ENCODE data around the gene PREX1.

DNA sequence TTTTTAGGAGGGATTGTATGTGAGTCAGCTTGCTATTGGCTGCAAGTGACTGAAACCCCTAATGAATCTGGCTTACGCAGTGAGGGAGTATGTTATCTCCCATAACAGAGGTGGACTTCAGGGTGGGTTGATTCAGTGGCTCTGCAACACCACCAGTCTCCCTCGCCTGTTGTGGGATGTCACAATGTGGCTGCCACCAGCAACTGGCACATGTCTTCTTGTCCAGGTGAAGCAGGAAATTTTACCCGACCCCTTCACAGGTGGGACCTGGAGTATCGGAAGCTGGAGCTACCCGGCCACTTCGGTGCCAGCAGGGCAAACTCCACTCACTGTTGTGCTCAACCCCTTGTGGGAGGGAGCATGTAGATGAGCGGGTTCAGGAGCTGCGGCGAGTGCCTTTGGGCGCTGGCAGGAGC, 20.5 kb upstream of the SULF2 start:
- RRBS = no CpG with 5 or more reads among the region's 10 CpGs

DNA sequence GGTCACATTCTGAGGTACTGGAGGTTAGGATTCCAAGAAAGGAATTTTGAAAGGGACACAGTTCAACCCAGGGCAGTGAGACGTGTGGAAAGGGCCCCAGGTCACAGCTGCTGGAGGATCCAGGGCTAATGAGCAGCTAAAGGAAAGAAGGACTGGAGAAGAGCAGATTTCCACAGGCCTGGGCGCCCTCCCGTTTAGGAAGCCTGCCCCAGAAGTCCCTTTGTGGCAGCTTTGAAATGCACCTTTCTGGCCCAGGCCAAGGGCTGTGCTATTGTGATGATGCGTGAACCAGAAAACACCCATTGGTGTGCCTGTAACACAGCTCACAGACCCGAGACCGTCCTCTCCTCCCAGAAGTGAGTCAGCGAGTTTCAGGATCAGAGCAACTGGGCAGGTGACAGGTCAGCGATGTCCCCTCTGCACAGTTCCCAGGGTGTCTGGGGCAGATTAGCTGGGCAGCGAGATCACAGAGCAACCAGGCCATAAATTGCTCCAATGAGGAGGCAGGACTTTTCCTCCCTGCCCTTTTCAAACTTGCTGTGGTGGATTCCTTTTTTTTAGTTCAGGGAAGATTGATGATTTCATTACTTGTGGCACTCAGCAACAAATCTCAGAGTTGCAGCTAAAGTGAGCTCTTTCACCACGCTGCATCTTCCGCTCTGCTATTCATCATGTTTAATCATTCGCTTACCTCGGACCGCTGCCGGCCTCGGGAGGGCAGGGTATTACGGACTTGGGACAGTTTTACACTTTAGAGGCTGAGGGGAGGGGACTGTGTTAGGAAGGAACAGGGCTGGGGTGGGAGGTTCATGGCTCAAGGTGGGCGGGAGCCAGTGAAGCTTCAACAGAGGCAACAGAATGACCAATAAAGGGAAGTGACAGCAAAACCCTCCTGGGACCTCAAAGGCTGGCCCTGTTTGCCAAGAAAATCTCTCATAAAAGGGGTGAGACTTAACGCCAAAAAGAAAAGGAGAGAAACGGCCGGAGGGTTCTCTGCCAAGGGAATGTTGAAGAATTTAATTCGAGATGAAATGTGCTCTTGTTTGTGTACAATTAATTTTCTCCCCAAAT, 72.1 kb upstream of the SULF2 start:
- RRBS = no CpG with 5 or more reads among the region's 22 CpGs

DNA sequence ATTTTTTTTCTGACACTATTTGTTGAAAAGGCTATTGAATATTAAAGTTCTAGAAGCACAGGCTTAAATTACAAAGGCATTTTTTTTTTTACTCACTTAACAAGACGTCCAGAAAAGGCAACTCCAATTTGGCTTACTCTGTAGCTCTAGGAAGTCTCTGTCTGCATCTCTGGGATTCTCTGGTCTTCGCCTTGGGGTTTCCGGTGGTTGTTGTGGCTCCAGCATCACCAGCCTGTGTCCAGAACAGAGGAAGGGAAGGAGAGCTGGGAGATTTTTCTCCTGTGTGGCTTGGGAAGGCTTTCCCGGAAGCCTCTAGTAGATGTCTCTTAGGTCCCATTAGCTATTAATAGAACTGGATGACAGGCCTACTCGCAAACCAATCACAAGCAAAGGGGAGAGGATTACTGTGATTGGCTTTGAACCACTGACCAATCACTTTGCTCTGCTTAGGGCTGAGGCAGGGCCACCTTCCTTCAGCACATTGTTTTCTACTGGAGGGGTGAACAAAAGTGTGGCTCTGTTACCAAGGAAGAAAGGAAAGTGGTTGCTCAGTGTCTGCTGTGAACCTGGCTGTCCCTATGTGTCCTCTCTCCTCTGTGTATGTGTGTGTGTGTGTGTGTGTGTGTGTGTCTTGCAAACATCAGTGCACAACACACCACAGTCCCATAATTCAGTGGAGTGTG, 203.4 kb upstream of the SULF2 start:
- RRBS = no CpG with 5 or more reads among the region's 5 CpGs

DNA sequence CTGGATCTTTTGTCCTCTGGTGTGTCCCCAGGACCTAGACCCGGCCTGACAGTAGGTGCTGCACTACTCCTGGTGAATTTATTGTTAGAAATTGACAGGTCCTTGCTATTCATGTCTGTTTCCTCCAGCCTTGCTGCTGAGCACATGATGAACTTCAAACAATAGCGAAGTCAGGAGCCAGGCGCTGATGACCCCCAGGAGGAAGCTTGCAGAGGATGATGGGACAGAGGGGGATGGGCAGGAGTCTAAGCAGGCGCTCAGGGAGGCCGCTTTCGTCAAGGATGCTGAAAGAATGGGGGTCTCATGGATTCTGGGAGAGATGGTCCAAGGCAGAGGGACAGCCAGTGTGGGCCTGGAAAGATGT, 234.8 kb upstream of the SULF2 start:
- RRBS = no CpG with 5 or more reads among the region's 6 CpGs

- RRBS = no CpG with 5 or more reads among the region's 8 CpGs
Measured at GRCh38 chr20:48463886-48464442, 363.8 kb downstream of the PREX1 start.

DNA sequence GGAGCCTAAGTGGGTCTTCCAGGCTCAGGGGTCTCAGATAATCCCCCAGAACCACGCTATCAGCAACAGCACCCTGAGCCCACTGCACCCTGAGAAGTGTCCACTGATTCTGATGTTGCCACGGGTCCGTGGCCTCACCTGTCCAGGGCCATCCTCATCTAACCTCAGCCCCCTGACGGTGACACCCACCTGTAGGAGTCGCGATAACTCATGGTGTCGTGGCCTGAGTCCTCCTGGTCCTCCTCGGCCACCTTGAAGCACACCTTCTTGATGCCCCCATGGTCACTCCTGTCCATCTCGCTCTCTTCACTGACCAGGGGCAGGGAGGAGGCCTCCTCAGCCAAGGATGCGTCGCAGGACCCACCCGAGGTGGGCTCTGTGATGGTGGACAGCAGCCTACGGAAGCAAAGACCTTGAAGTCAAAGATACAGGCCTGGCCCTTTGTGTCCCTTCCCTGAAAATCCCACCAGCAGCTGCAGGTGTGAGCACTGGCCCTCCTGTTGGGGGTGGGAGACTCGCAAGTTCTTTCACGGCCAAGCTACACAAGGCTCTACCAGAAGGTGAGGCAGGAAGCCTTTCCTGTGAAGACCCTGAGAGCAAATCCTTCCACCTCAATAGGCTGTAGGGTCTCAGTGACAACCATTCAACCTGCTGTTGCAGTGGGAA, 182.0 kb downstream of the PREX1 start:
- RRBS = no CpG with 5 or more reads among the region's 15 CpGs

DNA sequence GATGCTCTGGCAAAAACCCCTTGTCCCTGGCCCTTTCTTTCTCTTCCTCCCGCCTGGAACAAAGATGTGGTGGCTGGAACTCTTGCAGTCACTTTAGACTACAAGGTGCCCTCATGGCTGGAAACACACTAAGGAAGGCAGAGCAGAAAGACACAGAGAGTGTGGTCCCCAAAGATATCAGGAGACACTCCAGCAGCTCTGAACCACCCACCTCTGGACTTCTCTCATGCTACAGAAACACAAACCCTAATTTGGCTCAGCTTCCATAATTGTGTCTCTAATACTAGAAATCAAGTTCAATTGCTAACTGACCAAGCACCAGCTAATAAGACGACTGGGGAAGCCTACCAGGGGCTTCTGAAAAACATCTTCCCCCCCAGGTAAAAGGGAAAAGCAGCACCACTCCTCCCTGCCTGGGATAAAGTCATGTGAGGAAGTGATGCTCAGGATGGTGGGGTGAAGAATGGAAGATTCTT, 160.7 kb downstream of the PREX1 start:
- RRBS = no CpG with 5 or more reads among the region's 2 CpGs

DNA sequence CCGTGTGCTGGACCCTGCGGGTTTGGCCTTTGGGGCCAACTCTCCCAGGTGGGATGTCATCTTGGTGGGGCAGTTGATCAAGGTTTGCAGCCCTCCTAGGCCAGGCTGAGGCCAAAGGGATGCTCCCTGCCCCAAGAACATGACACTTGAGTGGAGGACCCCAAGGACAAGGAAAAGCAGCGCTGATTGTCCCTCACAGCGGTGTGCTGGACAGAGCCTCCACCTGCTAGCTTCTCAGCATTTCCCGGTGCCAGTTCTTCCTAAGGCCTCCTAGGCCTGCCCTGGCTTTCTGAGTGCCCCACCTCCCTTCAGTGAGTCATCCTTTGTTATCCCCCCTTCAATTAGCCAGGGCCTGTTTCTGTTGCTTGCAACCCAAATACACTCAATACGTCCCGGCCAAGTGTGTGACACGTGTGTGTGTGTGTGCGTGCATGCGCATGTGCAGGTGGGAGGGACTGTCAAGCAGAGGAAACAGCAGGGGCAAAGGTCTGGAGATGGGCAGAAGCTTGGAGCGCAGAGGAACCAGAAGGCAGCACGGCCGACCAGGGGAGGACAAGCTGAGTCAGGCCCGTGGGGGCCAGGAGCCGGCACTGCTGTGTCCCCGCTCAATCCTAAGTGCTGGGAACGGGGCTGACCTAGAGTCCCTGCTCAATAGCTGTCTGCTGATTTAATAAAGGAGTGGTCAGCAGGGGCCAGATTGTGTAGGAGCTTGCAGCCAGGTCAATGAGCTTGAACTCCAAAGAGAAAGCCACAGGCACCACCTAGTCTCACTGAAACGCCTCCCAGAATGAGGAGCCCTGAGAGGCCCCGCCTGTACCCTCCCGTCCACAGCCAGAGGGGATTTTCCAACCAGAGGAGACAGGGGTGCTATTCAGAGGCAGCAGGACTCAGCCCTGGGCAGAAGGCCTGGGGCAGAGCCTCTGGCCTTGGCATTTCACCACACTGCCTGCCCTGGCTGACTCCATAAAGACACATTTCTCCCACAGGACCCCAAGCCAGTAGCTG, 159.8 kb downstream of the PREX1 start:
- RRBS = no CpG with 5 or more reads among the region's 20 CpGs

GRCh38 chr20:48668915-48669230, 158.9 kb downstream of the PREX1 start:
- RRBS = no CpG with 5 or more reads among the region's 6 CpGs

GRCh38 chr20:48739347-48740017, 88.3 kb downstream of the PREX1 start:
- RRBS = no CpG with 5 or more reads among the region's 6 CpGs

DNA sequence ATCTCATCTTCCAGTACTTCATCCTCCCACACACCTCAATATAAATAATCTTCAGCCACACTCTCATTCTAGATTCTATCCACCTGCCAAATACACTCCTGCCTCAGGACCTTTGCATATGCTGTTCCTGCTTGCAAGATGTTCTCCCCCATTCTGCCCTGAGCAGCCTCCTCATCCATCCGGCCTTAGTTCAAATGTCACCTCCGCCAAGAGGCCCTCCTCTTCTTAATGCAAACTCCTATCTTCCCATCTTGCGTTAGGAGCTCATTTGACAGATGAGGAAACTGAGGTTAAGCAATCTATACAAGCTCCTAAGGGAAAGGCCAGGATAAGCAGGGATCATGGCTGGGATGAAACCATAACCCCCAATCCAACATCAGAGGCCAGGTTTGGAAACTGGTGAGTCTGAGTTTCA, 77.3 kb downstream of the PREX1 start:
- RRBS = no CpG with 5 or more reads among the region's 3 CpGs

DNA sequence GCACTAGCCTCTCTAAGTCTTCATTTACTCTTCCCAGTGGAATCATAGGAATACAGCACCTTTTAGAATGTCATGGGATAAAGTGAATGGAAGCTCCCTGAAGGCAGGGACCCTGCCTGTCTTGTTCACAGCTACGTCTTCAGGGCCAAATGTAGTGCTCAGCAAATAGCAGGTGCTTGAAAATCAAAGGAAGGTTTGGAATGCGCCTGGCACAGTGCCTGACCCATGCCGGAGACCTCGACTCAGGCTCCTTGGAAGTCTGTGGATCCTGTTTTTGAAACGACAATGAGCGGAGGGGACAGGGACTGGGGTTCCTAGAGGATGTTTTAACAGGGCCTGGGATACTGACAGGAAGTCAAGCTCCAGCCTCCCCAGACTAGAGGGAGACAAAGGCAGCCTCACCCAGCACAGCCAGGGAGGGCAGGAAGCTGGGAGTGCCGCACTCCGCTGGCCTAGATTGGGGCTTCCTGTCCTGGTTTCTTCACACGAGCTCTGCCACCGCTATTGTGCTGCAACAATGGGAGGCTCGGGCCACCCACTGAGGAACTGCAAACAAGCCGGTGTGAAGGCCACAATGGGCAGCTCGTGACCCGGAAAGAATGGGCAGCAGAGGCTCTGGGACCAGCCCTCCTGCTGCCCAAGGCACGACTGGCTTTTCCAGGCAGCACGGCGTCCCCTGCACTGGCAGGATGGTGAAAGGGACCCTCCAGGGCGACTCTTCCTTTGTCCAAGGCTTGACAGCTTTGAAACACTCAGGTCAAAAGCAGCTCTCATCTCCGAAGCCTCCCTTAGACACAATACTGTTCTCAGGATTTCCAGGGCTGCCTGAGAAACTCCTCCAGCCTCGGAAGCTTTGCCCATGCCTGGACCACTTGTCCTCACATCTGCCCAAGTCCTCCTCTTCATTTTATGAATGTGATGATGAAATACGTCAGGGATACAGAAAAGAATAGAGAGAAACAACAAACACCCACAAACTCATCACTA, 76.6 kb downstream of the PREX1 start:
- RRBS = no CpG with 5 or more reads among the region's 21 CpGs

GRCh38 chr20:48770606-48771001, 57.2 kb downstream of the PREX1 start:
- RRBS = no CpG with 5 or more reads among the region's 3 CpGs

DNA sequence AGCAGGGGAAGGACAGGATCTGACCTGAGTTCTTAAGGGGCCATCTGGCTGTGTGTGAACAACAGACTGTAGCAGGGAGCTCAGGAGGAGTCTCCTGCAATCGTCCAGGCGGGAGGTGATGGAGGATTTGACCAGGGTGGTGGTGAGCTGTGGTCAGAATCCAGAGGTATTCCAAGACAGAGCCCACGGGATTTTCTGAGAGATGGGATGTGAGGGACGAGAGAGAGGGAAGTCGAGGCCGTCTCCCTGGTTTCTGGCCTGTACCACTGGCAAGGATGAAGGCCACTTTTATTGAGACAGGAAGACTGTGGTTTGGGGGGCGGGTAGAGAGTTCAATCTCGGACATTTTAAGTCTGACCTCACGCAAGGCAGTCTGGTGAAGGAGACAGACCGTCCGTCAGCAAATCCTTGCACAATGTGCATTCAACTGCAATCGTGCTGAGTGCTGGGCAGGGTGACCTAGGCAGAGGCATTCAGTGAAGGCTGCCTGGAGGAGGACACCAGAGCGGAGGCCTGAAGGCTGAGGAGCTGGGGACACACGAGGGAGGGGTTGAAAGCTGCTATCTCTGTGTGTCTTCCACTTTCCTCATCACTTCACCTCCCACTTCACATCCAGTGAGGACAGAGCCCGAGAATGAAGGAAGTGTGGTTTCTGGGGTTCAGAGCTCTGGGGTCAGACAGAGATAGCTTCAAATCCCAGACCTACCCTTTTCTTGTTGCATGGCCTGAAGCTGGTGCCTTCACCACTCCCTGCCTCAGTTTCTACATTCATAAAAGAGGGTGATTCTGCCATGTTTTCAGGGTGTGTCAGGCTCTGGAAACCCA, 53.8 kb downstream of the PREX1 start:
- RRBS = no CpG with 5 or more reads among the region's 15 CpGs

DNA sequence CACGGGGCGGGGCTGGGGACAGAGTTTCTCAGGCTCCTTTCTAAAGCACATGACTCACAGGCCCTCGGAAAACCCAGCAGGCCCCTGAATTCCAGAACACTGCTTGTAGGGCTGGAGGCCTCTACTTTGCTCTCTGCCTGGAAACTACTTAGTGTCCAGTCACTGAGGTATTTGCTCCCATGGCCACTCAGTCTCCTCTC, 51.4 kb downstream of the PREX1 start:
- RRBS = no CpG with 5 or more reads among the region's 3 CpGs

GRCh38 chr20:48821363-48821919, 6.4 kb downstream of the PREX1 start:
- RRBS = no CpG with 5 or more reads among the region's 7 CpGs

- RRBS = 2% methylated on average over 63 of the region's 144 CpGs
Measured at GRCh38 chr20:48827762-48828875, at the start of gene PREX1. TSS of gene PREX1 (minus strand) at chr20:48827999.

GRCh38 chr20:48851823-48852261, 24.0 kb upstream of the PREX1 start:
- RRBS = no CpG with 5 or more reads among the region's 3 CpGs

DNA sequence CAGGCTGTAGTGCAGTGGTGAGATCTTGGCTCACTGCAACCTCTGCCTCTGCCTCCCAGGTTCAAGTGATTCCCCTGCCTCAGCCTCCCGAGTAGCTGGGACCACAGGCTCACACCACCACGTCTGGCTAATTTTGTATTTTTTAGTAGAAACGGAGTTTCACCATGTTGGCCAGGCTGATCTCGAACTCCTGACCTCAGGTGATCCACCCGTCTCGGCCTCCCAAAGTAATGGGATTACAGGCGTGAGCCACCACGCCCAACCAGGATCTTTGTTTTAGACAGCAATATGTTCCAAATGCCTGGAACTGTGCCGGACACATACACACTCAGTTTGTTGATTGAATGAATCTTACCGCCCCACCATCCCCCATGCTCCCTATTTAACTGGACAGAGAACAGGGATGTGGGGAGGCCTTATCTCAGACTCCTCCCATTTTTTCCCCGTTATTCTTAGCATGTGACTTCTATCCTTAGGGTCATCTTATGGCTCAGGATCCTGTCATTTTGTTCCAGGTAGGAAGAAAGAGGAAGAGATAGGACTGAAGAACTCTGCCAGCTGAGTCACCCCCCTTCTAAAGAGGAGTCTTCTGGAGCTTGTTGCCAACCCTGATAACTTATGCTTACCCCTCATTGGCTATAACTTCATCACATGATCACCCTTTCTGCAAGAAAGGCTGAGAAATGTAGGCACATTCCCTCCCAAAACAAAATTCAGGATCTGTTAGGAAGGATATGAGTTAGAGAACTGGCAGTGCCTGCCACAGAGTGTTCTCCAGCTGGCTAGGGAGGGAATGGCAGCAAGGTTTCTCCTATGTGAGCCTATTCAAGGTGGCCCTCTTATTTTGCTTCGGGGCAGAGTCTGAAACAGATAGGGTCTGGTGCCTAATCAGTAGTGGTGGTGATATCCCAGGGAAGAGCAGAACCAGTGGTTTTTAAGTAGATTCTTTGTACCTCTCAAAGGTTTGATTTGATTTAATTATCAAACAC, 35.4 kb downstream of the ARFGEF2 start:
- RRBS = no CpG with 5 or more reads among the region's 12 CpGs

- RRBS = no CpG with 5 or more reads among the region's 4 CpGs
Measured at GRCh38 chr20:48957636-48958206, 36.2 kb downstream of the ARFGEF2 start.

Data from GM19239 (cell line).